Colonic mucosa (tissue), 1 donor: ENCODE results near the genes CCNJ and OPALIN.

DNA sequence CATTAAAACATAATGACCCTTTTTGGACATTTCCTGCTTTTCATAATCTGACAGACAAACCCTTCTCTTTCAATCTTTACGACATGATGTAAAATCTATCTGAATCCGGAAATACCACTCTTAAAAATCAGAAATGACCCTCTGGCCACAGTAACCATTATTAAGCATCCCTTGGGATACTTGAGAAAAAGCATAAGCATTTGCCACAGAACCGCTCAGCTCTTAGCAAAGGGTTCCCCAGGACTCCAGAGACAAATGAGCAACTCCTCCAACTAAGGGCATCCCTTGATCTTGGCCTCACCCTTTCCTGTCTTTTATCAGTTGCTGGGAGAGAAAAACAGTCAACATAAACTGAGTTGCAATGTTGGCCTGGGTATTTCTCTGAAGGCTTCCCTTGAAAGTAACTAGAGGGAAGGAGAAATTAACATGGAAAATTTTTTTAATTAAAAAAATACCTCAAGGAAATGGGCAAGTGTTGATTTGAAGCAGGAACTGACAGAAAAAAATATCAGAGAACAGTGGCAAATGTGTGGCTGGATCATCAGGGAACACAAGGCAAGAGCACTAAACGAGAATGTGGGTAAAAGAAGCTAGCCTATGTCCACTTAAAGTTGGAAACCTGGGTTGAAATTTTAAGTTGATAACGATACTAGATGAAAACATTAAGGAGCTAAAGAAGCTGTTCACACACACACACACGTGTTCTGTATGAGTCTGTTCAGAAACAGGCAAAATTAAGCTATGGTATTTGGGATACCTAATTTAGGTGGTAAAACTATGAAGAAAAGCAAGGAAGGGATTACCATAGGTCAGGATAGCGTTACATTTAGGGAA, 3.4 kb downstream of the PDLIM1 start:
- PRO-cap, result no peak

GRCh38 chr10:95295791-95296016, 4.9 kb upstream of the PDLIM1 start:
- PRO-cap, result no peak

GRCh38 chr10:95462969-95463990, 97.9 kb downstream of the SORBS1 start:
- PRO-cap, result no peak

DNA sequence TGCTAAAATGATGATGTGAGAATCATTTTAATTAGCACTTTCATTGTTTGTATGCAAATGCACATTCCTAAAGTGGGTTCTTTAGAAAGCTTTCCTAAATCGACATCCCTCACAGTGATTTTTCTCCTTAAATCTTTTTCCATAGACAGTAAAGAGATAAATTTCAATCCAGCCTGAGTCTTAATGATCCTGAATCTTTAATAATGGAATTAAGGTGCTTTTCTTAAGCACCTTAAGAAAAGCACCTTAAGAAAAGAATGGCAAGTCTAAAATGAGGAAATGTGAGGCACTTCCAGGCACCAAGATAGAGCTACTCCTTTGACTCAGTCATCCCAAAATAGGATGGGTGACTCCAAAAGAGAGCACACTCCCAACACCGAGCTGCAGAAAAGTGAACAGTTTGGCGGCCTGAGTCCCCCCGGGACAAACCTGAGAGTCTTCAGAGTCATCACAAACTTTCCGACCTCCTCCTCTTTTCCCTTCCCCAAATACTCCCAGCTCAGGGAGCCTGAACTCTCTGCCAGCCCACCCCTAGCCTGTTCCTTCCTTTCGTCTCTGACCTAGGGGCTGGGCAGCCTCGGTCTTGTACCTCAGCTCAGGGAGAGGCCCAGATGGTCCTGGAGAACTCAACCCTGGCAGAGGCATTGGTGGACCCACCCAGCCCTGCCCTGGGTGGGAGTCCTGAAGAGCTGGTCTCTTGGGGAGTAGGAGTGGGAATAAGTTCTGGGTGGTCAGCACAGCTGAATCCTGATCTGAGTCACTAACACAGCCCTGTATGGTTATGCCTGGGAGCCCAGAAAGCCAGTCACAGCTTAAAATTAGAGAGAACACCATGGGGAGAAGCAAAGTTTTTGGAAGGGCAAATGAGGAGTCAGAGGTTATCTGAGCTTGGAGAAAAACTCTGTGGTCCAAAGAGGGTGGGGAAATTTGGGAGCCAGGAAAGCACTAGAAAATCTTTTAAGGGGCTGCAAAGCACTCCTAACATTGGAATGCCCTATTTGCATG, 84.2 kb downstream of the SORBS1 start:
- PRO-cap, result no peak

GRCh38 chr10:95528914-95529463, 32.2 kb downstream of the SORBS1 start:
- PRO-cap, result no peak

- PRO-cap, result no peak
These were observed 26.4 kb downstream of the SORBS1 start for GRCh38 chr10:95534675-95535260.

GRCh38 chr10:95792719-95793369, 36.9 kb downstream of the ENTPD1 start:
- PRO-cap, result no peak

- PRO-cap, result no peak
These were observed 42.7 kb upstream of the CC2D2B start for GRCh38 chr10:95864984-95865643.

DNA sequence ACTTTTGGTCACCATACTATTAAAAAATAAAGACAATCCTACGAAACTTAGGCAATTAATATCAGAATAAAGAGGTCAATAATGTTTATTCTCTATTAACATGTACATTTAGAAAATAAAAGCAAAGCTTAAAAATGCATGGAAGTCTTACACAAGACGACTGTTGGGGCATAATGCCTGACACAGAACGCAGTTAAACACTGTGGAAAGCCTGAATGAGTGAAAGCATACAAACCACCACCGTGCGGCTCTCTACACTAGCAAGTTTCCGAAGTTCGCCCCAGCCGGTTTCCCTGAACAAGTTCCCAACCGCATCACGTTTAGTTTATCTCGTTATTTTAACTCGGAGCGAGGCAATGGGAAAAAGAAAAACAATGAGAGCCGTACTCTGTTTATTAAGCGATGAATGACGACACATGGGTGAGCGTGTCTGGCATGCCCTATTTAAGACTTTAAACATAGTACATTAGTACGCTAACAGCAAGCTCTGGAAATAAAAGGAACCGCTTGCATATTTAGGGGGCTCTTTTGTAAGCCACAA, 809 bp upstream of the CC2D2B start:
- PRO-cap, result no peak

GRCh38 chr10:96043264-96043753, at the start of gene CCNJ:
Gene CCNJ (plus strand): TSS chr10:96043583.
- PRO-cap, result bidirectional peak, plus-strand start at chr10:96043583, minus-strand start at chr10:96043454

- PRO-cap, result no peak
These were observed 620 bp downstream of the ZNF518A start for GRCh38 chr10:96130629-96131204.

- PRO-cap, result no peak
These were observed 10.3 kb downstream of the ZNF518A start for GRCh38 chr10:96140357-96140893.

DNA sequence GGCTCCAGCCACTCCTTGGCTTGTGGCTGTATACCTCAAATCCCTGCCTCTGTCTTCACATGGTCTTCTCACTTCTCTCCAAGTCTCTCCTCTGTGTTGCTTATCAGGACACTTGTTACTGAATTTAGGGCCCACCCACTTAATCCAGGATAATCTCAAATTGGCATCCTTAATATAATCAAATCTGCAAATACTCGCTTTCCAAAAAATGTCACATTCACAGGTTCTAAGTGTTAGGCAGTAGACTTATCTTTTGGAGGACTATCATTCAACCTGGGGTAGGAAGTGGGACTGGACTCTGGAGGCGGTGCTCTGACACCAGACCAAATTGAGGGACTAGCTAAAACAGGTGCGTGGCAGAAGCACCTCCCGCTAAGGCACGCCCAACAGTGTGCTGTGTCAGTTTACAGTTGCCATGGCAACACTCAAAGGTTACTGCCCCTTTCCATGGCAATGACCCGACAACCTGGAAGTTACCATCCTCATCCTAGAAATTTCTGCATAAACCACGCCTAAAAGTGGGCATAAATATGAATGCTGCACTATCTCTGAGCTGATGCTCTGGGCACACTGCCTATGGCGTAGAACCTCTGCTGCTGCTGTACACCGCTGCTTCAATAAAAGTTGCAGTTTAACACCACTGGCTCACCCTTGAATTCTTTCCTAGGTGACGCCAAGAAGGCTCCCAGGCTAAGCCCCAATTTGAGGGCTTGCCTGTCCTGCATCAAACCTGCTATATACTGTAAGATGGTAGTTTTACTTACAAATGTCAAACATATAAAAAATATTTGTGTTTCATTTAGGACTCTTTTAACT, 14.0 kb upstream of the BLNK start:
- PRO-cap, result unidirectional peak, minus-strand start at position 330 of the sequence

GRCh38 chr10:96288195-96288815, 15.9 kb upstream of the DNTT start:
- PRO-cap, result no peak

DNA sequence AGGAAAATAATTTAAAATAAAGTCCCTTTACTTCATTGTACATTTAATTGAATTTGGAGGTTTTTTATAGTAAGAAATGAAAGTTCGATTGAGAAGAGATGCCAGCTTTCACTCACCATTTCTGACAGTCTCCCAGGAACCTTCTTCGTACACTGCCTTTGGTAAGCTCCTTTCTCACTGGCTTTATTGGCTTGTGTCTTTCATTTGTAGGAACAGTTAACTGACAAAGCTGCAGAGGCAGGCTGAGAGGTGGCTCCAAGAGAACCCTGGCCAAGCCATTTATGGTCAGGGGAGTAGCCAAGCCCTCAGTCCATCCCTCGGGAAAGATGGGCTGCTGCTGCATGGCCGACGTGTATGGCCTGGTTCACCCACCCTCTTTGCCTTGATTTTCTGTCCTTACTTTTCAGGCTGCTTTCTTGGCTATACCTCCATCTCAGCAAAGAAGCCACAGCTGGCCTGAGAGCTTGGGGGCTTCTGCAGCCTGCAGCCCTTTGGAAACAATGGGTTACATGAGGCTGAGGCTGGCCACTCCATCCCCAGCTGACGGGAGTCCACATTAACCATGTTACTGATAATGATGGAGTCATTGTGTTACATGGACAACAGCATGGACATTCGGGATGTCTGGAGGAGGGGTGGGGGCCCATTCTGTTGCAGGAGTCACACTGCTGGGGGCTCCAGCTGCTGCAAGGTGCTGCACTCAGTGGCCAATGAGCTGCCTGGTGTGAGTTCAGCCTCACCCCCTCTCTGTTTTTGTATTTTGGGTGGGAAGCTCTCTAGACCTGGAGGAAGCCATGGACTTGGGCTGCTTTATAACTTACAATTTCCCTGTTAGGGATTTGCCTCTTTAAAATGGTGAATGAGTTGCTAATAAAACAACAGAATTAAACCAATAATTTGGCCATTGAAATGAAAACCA, at the start of gene OPALIN:
OPALIN (minus strand) TSS at position 225 of the 919 bp plus-strand sequence.
- PRO-cap, result no peak

DNA sequence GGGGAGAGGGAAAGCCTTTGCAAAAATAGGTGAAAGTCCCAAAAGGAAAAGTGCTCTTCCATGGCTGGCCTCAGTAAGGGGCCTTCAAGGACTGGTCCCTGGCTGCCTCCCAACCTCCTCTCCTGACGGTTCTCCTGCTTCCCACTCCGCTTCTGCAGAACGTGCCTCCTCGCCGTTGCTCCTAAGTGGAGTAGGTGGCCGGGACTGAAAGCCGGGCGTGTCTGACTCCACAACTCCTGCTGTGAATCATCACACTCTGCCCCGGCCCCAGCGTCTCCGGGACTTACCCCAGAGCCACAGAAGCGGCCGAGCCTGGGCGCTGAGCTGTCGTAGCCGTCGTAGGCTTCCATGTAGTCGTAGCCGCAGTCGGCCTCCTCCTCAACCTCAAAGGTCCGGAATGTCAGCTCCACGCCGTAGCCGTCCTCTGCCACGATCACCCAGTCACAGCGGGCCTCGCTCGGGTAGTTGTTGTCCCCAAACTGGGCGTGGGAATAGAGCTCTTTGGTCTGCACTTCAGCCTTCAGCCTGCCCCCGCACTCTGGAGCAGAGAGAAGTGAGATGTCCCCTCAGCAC, 11.1 kb upstream of the OPALIN start:
- PRO-cap, result no peak

DNA sequence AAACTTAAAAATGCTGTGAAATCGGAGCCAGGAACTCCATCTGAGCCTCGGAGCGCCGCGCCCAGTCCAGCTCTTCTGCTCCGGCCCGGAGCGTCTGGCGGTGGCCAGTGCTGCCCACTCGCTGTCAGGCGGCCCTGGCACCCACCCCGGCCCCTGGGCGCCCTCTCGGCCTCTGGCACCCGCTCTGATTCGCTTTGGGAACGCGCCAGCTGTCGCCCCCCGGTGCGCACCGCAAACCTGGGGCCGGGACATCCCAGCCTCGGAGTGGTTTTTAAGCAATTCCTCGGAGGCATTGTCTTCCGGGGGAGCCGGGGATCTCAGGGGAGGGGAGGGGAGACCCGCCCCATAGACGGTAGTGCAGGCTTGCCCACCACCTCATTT, 655 bp downstream of the TLL2 start:
- PRO-cap, result no peak

GRCh38 chr10:96516331-96517193, 2.8 kb upstream of the TLL2 start:
- PRO-cap, result no peak

DNA sequence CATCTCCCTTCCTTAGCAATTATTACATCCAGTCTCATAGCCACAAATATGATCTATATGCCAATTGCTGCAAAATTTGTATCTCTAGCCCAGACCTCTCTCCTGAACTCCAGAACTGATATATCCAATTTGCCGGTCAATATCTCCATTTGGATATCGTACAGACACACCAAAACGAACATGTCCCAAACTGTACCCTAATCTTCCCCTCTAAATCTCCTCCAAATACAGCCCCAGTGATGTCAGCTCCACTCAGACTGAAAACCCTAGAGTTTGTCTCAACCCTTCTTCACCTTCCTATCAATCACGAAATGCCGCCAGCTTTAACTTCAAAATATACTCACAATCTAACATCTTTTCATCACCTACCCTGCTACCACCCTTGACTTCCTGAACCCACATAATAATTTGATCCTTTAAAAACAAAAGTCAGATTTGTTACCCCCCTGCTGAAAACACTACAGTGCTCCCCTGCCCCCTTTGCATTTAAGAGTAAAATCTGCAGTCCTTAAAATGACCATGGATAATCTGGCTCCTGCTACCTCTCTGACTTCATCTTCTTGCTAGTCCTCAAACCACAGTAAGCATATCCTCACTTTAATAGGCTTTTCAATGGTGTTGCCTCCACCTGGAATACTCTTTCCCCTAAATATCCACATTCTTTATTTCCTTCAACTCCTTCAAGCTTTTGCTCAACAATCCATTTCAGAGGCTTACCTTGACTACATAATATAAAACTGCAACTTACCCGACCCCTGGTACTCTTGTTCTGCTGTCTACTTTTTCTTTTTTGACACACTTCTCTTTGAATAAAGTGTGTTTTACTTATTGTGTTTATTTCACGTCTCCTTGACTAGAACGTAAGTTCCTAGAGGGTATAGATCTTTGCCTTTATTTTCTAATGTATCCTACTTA, 29.5 kb downstream of the TM9SF3 start:
- PRO-cap, result no peak

DNA sequence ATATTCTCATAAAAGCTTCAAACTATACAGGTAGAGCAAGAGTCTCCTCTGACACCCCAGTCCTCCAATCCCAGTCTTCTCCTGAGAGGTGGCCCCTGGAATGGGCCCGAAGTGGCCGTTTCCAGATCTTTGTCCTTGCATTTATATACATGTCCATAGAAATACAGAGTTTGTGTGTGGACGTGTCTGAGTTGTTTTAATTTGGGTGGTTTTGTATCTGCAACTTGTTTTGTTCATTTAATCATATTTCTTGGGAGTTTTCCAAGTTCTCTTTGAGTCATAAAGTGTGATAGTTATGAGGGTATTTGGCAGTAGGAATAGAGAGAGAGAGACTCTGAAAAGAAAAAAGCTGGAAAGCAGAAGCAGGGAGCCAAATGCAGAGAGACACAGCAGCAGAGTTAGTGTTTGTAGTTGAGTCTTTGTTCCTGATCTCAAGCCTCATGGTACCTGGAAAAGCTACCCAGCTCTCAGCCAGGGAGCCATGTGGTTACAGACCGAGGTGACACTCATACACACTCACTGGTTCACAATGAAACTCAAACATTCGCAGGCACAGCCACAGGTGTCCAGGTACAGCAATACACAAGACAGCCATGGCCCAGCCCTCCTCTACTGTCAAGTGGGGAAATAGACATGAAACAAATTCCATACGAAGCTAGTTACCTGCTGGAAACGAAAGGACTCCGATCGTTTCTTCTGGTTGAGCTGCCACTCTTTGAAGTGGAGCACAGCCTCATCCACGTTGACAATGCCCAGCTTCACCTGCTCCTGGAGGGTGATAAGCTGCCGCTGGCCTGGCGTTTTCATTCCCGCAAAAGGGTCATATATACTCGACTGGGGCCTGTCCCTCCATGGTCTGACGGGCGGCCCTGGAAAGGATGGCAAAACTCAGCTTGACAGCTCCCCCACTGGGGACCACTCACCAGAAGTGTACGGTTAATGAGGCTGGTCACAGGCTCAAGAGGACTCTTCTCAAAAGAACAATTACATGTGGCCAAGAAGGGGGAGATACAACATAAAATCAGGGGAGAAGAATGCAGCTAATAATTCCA, 33.2 kb upstream of the TM9SF3 start:
- PRO-cap, result no peak